Endothelial cell (in vitro differentiated cells): ENCODE measurements around a stretch of chr14.

GRCh38 chr14:68512246-68512956 is 280.5 kb downstream of the ZFP36L1 start:
- PRO-cap = no peak

DNA sequence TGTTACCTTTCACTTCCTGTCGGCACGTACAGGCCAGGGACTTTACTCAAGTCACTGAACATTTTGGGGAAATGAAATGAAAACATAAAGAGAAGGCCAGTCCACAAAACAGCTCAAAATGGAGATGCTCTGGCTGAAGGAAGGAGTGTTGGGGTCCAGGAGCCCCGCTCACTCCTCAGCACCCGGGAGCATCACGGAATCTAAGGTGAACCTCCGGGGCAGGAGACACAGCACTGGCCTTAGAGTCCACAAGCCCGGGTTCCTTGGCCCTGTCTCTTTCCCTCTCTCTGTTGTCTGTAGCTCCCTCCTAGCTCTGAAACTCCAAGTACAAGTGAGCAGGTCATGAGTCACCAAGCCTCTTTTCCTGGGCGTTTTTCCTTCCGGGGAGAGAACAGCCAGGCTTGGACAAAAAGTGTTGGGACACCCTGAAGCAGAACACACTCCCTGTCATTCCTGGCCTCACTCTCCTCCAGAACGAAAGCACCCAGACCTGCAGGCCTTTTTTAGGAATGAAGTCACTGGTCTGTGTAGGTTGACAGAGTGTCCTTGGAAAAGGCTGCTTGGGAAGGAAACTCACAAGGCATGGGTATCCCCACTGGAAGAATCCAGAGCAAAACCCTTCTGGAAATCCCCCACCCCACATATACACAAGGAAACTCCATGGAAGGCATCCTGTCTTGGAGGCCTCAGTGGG is 245.4 kb downstream of the ZFP36L1 start:
- PRO-cap = no peak

- PRO-cap = no peak
These were observed 222.9 kb downstream of the ZFP36L1 start for GRCh38 chr14:68569831-68570497.

- PRO-cap = no peak
These were observed 221.0 kb downstream of the ZFP36L1 start for GRCh38 chr14:68571904-68572301.

- PRO-cap = no peak
These were observed 125.7 kb downstream of the ZFP36L1 start for GRCh38 chr14:68667140-68667639.

DNA sequence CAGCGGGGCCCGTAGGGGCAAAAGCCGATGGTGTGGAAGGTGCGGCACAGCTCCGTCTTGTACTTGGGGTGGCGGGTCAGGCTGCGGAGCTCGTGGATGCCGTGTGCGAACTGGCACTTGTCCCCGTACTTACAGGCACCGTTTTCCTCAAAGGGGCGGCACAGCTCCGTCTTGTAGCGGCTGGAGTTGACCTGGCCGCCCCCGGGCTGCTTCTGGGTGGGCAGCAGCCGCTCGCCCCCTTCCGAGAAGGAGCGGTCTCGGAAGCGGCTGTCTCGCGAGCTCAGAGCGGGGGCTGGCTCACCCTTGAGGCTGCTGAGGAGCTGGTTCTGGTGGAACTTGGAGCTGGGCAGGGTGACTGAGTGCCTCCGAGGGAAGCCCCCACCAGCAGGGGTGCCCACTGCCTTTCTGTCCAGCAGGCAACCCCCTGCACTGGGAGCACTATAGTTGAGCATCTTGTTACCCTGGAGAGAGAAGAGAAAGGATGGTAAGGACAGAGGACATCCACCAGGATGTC is 2.8 kb downstream of the ZFP36L1 start:
- PRO-cap = no peak

DNA sequence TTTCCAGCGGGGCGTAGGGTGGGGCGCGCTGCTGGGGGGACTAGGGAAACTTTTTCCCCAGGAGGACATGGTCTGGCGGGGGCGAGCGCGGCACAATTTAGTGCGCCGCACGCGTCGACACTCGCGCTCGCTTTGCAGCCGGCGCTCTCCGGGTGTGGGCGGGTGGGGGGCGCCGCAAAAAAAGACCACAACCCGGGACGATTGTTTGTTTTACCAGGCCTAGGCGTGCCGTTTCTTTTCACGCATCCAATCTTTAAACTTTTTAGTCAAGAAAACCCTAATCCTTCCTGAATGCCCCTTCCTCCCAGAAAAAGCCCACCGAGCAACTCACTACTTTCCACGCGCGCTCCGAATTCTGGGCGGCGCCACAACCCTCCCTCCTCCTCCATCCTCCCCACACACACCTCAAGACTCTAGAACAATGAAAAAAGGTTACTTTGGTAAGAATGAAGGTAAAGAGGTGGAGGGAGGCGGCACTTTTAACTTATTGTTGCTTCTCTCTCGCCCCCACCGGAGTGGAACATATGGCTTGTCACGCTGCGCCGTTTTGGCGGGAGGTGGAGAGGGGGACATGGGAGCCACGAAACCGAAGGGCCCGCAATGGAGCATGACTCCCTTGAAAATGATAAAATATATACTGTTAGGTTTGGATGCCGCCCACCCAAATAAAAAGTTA is 1.0 kb upstream of the ZFP36L1 start:
- PRO-cap = bidirectional peak, plus-strand start at position 68 of the sequence, minus-strand start at position 99 of the sequence

DNA sequence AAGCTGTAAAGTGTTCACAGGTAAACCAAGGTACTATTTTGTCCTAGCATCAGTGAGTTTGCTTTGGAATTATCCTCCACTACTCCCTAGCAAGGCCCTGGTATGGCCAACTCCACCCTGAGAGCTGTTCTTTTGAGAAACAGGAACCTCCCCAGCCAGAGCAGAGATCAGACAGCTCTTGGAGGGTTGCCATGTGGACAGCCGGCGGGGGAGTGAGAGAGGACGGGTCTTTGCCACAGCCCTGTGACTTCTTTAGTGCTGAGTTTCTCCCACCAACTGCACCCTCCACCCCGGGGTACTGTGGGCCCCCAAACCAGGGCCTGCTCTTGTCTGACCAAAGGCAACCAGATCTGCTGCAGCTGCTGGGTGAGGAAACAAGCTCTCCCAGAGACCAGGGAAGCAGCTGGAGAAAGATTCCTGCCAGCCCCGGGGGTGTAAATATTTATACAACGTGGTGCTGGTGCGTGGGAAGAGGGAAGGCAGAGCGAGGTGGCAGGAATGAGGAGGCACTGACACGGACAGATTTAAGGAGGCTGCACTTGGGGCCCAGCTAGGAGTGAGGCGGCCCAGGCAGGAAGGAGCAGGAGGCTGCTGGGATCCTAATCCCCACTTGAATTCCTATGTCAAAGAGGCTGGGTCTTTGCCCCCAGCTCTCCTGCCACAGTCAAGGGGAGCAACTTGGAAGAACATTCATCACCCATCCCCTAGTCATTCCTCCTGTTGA is 14.3 kb upstream of the ZFP36L1 start:
- PRO-cap = no peak

DNA sequence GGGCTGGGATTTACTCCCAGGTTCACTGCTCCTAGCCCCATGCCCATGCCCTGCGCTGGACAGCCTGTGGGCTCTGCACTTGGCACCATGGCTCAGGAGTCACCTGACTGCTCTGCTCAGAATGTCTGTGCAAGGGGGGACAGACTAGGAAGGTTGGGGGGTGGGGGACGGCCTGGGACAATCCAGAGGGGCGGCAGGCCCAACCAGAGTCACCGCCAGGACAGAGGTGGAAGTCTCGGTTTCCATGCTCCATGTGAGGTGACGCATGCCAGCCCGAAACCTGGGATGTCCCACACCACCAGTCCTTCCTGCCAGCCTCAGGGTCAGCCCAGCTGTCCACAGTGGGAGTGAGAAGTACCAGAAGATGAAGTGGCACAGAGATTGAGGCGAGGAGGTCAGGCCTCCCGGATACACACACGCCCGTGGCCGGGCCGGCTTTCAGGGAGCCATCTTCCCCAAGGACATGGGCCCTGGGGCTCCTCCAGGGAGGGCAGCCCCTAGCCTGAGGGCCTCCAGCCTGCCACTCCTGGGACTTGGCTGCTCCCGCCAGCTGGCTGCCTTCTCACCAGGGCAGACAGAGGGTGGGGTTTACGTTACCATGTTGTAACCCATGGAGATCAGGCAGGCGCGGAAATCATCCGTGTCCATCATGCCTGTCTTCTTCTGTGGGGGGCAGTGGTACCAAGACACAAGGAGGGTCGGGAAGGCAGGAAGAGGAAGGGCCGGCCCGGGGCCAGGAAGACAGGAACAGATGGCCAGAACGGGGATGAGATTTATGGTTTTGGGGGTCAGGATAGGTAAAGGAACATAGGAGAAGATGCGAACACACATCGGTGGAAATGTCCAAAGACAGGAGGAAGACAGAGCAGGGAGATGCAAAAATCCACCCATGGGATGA is 85.2 kb upstream of the ZFP36L1 start:
- PRO-cap = no peak

DNA sequence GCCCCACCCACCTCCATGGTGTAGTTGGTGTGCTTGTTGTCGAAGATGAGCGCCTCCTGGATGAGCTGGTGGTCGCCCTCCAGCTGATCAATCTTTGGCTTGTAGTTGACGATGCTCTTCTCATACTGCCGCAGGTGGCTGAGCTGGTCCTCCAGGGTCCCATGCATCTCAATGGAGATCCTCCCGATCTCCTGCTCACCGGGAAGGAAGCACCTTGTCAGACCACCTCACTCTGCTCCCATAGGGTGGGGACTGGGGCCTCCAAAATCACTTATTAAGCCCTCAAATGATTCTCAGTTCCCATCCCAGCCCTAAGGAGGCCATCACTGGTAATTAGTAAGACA is 87.9 kb upstream of the ZFP36L1 start:
- PRO-cap = no peak

- PRO-cap = no peak
These were observed 91.3 kb upstream of the ZFP36L1 start for GRCh38 chr14:68884018-68884625.

DNA sequence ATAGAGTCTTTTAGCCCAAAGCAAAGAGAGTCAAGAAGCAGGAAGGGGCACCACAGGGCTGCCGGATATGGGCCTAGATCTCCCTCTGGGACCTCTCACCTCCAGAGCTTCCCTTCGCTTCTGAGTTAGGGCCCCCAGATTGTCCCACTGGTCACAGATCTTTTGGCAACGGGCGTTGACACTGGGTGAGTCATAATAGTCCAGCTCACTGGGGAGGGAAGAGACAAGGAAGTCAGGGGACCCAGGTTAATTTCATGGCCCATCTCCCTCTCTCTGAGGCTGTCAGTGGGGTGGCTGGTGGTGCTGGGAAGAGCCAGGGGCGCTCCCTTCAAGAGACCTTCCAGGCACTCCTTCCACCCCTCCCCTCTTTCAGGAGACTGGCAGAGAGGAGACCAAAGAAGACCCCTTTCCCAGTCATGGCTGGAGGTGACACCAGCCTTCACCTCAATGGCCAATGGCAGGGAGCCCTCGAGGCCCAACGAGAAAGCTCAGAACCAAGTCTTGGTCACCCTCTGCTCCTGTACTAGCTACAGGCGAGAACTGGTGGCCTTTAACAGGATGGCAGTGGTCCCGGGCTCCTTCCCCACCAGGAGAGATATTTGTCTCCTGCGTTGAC is 91.9 kb upstream of the ZFP36L1 start:
- PRO-cap = no peak

DNA sequence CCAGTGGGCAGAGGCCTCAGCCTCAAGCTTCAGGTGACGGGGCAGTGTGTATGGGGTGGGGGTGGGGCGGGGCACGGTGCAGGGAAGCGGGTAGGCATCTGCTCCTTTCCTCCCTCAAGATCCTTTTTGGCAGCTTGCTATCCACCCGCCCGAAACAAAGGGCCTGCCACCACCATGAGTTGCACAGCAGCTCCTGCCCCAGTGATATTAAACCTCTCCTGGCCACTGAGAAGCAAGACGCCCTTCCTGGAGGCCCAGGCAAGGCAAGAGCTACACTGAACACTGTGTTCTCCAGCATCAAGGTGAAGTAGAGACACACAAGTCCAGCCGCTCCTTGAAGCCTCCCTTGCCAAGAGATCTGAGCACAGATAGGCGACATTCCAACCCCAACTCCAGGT is 71.0 kb downstream of the ACTN1 start:
- PRO-cap = no peak

GRCh38 chr14:68976085-68976991 is 2.8 kb downstream of the ACTN1 start:
- PRO-cap = no peak

GRCh38 chr14:69052026-69053056 is 73.2 kb upstream of the ACTN1 start:
- PRO-cap = no peak

GRCh38 chr14:69614473-69615064 is 3.2 kb downstream of the SUSD6 start:
- PRO-cap = no peak

- PRO-cap = no peak
These were observed 37.9 kb downstream of the SUSD6 start for GRCh38 chr14:69649221-69649674.

GRCh38 chr14:69693919-69694815 is 72.8 kb upstream of the SRSF5 start:
- PRO-cap = no peak

- PRO-cap = no peak
These were observed 70.2 kb upstream of the SRSF5 start for GRCh38 chr14:69696613-69697285.

GRCh38 chr14:69770409-69770796 is 3.5 kb downstream of the SRSF5 start:
- PRO-cap = no peak